K562 (cell line): ENCODE data around the genes KLHDC9, NIT1, FCGR3B and NOS1AP.

DNA sequence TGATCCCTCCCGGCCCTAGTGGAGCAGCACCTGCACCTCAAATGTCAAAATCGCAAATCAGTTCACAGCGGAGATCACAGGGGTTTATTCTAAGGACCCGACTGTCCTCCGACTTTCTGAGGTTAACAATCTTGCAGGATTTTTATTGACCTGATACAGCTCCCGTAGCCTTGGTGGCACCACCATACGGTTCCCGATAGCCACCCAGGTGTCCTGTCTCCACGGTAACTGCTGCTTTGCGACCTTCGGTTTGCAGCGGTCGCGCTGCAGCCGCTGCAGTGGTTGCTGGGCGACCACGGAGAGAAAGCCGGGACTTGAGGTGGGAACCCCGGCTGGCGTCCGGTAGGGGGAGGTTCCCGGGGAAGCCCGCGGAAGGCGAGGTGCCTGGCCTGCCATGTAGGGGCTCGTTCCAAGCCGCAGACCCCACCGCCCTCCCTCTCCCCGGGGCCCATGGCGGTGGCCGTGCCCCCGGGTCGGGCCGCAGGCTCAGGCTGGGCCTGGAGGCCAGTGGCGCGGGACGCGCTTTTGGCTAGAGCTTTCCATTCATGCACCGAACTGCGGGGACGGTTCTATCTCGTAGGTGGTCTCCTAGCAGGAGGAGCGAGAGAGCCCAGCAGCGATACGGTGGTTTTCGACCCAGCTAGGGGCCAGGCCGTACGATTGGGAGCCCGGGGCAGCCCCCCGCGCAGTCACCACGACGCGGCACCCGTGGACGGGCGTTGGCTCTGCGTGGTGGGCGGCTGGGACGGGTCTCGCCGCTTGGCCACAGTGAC, at the start of gene KLHDC9:
Gene KLHDC9 (plus strand): TSS at position 276 of the 773 bp plus-strand sequence.
- RAMPAGE, long total RNA = no peak
- RRBS = 97% methylated on average over 7 of the region's 62 CpGs
PRO-cap:
- standard = no peak
- CoPRO, capped RNA only, 2 experiments = no peak in any of the 2 experiments
- CoPRO, capped and uncapped RNA, 2 experiments = no peak in any of the 2 experiments
- CoPRO, uncapped RNA only, 2 experiments = no peak in any of the 2 experiments
CAGE:
- cytosol, long polyA plus RNA = no peak
- long polyA plus RNA = no peak
- nucleolus, long total RNA = no peak
- nucleus, long polyA plus RNA = no peak

- RAMPAGE, long total RNA = start-site peak on the minus strand at chr1:161118024-161118062, 8,222 and 6,454 reads in 2 replicates; start-site peak on the plus strand at chr1:161118098-161118109, 137 and 80 reads in 2 replicates
- RRBS = 2% methylated on average over 12 of the region's 55 CpGs
PRO-cap:
- standard = bidirectional peak, plus-strand start at chr1:161118105, minus-strand start at chr1:161118037
- CoPRO, capped RNA only, 2 experiments = peak in 2 of 2 experiments; most common plus-strand start chr1:161118105 (in 2); most common minus-strand start chr1:161118037 (in 2)
- CoPRO, capped and uncapped RNA, 2 experiments = peak in 2 of 2 experiments; most common plus-strand start chr1:161118105 (in 1); most common minus-strand start chr1:161118037 (in 2)
- CoPRO, uncapped RNA only, 2 experiments = peak in 1 of 2 experiments; most common plus-strand start chr1:161118171 (in 1); most common minus-strand start chr1:161118018 (in 1)
CAGE:
- cytosol, long polyA plus RNA = start-site peak on the minus strand at chr1:161117970-161118057, 3,921 and 3,758 reads in 2 replicates; start-site peak on the plus strand at chr1:161118101-161118146, 165 and 228 reads in 2 replicates
- long polyA plus RNA = start-site peak on the minus strand at chr1:161117970-161118057, 3,062 and 4,012 reads in 2 replicates; start-site peak on the plus strand at chr1:161118101-161118134, 64 and 214 reads in 2 replicates
- nucleolus, long total RNA = no peak
- nucleus, long polyA plus RNA = start-site peak on the minus strand at chr1:161117970-161118055, 3,456 and 4,617 reads in 2 replicates; start-site peak on the plus strand at chr1:161118112-161118159, 57 and 214 reads in 2 replicates; start-site peak on the plus strand at chr1:161118315-161118371, 68 and 54 reads in 2 replicates
Measured at GRCh38 chr1:161117856-161118823, at the start of gene NIT1. Gene NIT1 (plus strand): TSS chr1:161118105.

- RAMPAGE, long total RNA = no peak
- RRBS = no CpG with 5 or more reads among the region's 19 CpGs
PRO-cap:
- standard = no peak
- CoPRO, capped RNA only, 2 experiments = no peak in any of the 2 experiments
- CoPRO, capped and uncapped RNA, 2 experiments = no peak in any of the 2 experiments
- CoPRO, uncapped RNA only, 2 experiments = peak in 2 of 2 experiments; most common plus-strand start chr1:161171468 (in 1); most common minus-strand start chr1:161171576 (in 2)
CAGE:
- cytosol, long polyA plus RNA = no peak
- long polyA plus RNA = no peak
- nucleolus, long total RNA = no peak
- nucleus, long polyA plus RNA = no peak
Measured at GRCh38 chr1:161171086-161172294, 5.3 kb downstream of the PPOX start.

DNA sequence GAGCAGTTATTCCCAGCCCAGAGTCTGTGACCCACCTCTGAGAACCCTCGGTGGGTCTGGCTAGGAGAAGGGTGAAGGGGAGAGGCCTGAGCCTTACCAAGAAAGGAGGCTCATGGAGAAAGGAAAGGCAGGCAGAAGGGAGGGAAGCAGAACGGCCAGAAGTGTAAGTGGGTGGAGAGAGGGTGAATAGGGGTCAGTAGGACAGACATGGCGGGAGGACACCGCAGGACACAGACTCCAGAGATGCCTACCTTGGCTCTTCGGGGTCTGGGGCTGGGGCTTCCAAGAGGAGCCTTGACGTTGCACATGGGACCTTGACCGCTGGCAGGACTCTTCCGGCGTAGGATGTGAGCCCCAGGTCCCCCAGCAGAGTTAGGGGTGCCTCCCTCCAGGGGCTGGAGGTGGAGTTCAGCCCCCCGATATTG, 1.1 kb downstream of the ADAMTS4 start:
- RAMPAGE, long total RNA = no peak
- RRBS = no CpG with 5 or more reads among the region's 10 CpGs
PRO-cap:
- standard = no peak
- CoPRO, capped RNA only, 2 experiments = no peak in any of the 2 experiments
- CoPRO, capped and uncapped RNA, 2 experiments = no peak in any of the 2 experiments
- CoPRO, uncapped RNA only, 2 experiments = no peak in any of the 2 experiments
CAGE:
- cytosol, long polyA plus RNA = no peak
- long polyA plus RNA = no peak
- nucleolus, long total RNA = no peak
- nucleus, long polyA plus RNA = no peak

DNA sequence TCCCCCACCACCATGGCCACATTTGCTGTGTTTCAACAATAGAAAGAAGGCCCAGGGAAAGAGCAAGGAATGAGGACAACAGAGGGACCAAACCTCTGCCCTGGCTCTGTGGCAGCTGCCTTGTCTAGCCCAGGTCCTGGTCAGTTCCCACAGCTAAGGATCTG, 1.2 kb upstream of the NDUFS2 start:
- RAMPAGE, long total RNA = no peak
PRO-cap:
- standard = bidirectional peak, plus-strand start outside the sequence, minus-strand start at position 126 of the sequence
- CoPRO, capped RNA only, 2 experiments = no peak in any of the 2 experiments
- CoPRO, capped and uncapped RNA, 2 experiments = no peak in any of the 2 experiments
- CoPRO, uncapped RNA only, 2 experiments = no peak in any of the 2 experiments
CAGE:
- cytosol, long polyA plus RNA = no peak
- long polyA plus RNA = no peak
- nucleolus, long total RNA = no peak
- nucleus, long polyA plus RNA = no peak

DNA sequence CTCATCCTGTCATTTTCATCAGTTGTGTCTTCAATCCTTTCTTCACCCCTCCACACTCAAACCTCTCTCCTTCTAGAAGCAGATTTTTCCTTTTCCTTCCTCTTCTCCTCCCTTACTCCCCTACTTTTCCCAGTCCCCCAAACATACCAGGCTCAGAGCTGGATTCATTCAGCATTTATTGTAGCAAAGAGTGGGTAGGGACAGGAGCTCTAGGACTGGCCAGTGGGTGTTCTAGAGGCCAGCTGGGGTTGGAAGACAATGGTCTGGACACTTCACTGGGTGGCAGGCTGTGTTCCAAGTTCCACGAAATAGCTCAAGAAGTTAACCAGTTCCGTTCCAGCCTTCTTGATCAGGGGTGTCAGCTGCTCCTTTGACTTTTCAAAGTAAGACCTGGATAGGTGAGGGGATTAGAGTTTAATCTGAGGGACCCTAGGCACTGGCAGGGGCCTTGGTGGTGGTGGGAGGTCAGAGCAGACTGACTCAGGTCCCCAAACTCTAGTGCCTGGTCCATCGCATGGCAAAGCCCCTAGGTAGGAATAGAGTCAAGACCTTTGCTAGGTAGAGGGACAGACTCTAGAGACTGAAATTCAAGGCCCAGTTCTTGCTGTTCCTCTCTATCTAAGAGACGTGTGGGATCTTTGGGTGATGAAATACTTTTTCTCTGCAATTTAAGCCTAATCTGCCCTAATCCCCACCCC, 1.1 kb downstream of the APOA2 start:
- RAMPAGE, long total RNA = no peak
- RRBS = no CpG with 5 or more reads among the region's 4 CpGs
PRO-cap:
- standard = no peak
- CoPRO, capped RNA only, 2 experiments = no peak in any of the 2 experiments
- CoPRO, capped and uncapped RNA, 2 experiments = no peak in any of the 2 experiments
- CoPRO, uncapped RNA only, 2 experiments = no peak in any of the 2 experiments
CAGE:
- cytosol, long polyA plus RNA = no peak
- long polyA plus RNA = no peak
- nucleolus, long total RNA = no peak
- nucleus, long polyA plus RNA = no peak

DNA sequence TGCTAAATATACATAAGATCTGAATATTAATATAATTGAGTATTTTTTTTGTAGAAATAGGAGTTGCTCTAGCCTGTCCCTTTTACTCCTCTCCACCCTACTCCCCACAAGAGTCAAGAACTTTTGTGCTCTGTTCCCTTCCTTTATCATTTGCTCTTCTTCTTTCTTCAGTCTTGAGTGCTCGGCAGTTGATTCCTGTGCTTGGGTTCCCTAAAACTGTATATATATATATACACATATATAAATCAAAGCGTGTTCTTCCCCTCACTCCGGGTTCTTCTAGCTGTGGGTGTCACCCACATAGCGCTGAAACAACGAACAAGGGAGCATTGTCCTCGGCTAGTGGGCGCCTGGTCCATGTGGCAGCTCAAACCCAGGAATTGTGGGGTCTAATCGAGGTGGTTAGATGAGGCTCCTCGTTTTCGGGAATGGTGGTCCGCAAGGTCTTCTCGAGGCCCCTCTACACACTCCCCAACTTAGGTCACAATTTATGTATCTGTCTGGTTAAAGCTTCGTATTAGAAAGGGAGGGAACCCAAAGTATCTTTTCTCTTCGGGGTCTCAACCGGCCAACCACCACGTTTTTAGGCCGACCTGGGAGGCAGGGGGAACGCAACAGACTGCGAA, 635 bp upstream of the SDHC start:
- RAMPAGE, long total RNA = no peak
- RRBS = no CpG with 5 or more reads among the region's 19 CpGs
PRO-cap:
- standard = no peak
- CoPRO, capped RNA only, 2 experiments = no peak in any of the 2 experiments
- CoPRO, capped and uncapped RNA, 2 experiments = no peak in any of the 2 experiments
- CoPRO, uncapped RNA only, 2 experiments = no peak in any of the 2 experiments
CAGE:
- cytosol, long polyA plus RNA = no peak
- long polyA plus RNA = no peak
- nucleolus, long total RNA = no peak
- nucleus, long polyA plus RNA = no peak

GRCh38 chr1:161539666-161540615, 9.7 kb downstream of the FCGR3A start:
- RAMPAGE, long total RNA = no peak
- RRBS = no CpG with 5 or more reads among the region's 44 CpGs
PRO-cap:
- standard = bidirectional peak, plus-strand start at chr1:161540409, minus-strand start at chr1:161540035
- CoPRO, capped RNA only, 2 experiments = peak in 2 of 2 experiments; most common plus-strand start chr1:161540409 (in 2); most common minus-strand start chr1:161540087 (in 1)
- CoPRO, capped and uncapped RNA, 2 experiments = peak in 2 of 2 experiments; most common plus-strand start chr1:161540409 (in 2); most common minus-strand start chr1:161540087 (in 1)
- CoPRO, uncapped RNA only, 2 experiments = peak in 2 of 2 experiments; most common plus-strand start chr1:161540436 (in 2); most common minus-strand start chr1:161539937 (in 1)
CAGE:
- cytosol, long polyA plus RNA = no peak
- long polyA plus RNA = no peak
- nucleolus, long total RNA = no peak
- nucleus, long polyA plus RNA = no peak

DNA sequence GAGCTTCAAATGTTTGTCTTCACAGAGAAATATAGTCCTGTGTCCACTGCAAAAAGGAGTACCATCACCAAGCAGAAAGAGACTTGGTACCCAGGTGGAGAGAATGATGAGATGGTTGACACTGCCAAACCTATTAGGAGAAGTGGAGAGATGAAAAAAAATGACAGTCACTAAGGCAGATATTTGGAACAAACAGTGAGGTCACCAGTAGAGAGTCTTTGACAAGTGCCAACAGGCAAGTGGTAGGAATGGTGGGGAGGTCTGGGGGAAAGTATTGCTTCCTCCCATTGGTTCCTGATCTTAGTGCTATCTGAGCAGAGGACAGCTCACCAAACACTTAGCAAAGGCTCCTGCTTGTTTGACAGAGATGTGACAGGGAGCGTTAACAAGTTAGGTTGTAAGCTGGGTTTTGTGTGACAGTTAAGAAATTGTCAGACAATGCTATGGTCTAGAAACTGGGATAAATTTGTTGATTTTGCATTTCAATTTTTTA, 6.4 kb downstream of the FCGR3B start:
- RAMPAGE, long total RNA = no peak
- RRBS = no CpG with 5 or more reads among the region's 1 CpG
PRO-cap:
- standard = bidirectional peak, plus-strand start at position 336 of the sequence, minus-strand start at position 220 of the sequence
- CoPRO, capped RNA only, 2 experiments = peak in 2 of 2 experiments; most common plus-strand start position 336 of the sequence (in 2); most common minus-strand start position 225 of the sequence (in 2)
- CoPRO, capped and uncapped RNA, 2 experiments = peak in 2 of 2 experiments; most common plus-strand start position 336 of the sequence (in 2); most common minus-strand start position 108 of the sequence (in 1)
- CoPRO, uncapped RNA only, 2 experiments = peak in 1 of 2 experiments; most common plus-strand start position 336 of the sequence (in 1); most common minus-strand start position 217 of the sequence (in 1)
CAGE:
- cytosol, long polyA plus RNA = no peak
- long polyA plus RNA = no peak
- nucleolus, long total RNA = no peak
- nucleus, long polyA plus RNA = no peak

- RAMPAGE, long total RNA = no peak
- RRBS = no CpG with 5 or more reads among the region's 8 CpGs
PRO-cap:
- standard = no peak
- CoPRO, capped RNA only, 2 experiments = no peak in any of the 2 experiments
- CoPRO, capped and uncapped RNA, 2 experiments = no peak in any of the 2 experiments
- CoPRO, uncapped RNA only, 2 experiments = no peak in any of the 2 experiments
CAGE:
- cytosol, long polyA plus RNA = no peak
- long polyA plus RNA = no peak
- nucleolus, long total RNA = no peak
- nucleus, long polyA plus RNA = no peak
Measured at GRCh38 chr1:161630952-161631798, at the start of gene FCGR3B. Gene FCGR3B (minus strand): TSS chr1:161631176.

GRCh38 chr1:161776000-161777129, 10.2 kb downstream of the ATF6 start:
- RAMPAGE, long total RNA = no peak
- RRBS = no CpG with 5 or more reads among the region's 5 CpGs
PRO-cap:
- standard = no peak
- CoPRO, capped RNA only, 2 experiments = no peak in any of the 2 experiments
- CoPRO, capped and uncapped RNA, 2 experiments = no peak in any of the 2 experiments
- CoPRO, uncapped RNA only, 2 experiments = no peak in any of the 2 experiments
CAGE:
- cytosol, long polyA plus RNA = no peak
- long polyA plus RNA = no peak
- nucleolus, long total RNA = no peak
- nucleus, long polyA plus RNA = no peak

GRCh38 chr1:161856877-161857702, 91.0 kb downstream of the ATF6 start:
- RAMPAGE, long total RNA = no peak
- RRBS = no CpG with 5 or more reads among the region's 1 CpG
PRO-cap:
- standard = no peak
- CoPRO, capped RNA only, 2 experiments = no peak in any of the 2 experiments
- CoPRO, capped and uncapped RNA, 2 experiments = no peak in any of the 2 experiments
- CoPRO, uncapped RNA only, 2 experiments = no peak in any of the 2 experiments
CAGE:
- cytosol, long polyA plus RNA = no peak
- long polyA plus RNA = no peak
- nucleolus, long total RNA = no peak
- nucleus, long polyA plus RNA = no peak

DNA sequence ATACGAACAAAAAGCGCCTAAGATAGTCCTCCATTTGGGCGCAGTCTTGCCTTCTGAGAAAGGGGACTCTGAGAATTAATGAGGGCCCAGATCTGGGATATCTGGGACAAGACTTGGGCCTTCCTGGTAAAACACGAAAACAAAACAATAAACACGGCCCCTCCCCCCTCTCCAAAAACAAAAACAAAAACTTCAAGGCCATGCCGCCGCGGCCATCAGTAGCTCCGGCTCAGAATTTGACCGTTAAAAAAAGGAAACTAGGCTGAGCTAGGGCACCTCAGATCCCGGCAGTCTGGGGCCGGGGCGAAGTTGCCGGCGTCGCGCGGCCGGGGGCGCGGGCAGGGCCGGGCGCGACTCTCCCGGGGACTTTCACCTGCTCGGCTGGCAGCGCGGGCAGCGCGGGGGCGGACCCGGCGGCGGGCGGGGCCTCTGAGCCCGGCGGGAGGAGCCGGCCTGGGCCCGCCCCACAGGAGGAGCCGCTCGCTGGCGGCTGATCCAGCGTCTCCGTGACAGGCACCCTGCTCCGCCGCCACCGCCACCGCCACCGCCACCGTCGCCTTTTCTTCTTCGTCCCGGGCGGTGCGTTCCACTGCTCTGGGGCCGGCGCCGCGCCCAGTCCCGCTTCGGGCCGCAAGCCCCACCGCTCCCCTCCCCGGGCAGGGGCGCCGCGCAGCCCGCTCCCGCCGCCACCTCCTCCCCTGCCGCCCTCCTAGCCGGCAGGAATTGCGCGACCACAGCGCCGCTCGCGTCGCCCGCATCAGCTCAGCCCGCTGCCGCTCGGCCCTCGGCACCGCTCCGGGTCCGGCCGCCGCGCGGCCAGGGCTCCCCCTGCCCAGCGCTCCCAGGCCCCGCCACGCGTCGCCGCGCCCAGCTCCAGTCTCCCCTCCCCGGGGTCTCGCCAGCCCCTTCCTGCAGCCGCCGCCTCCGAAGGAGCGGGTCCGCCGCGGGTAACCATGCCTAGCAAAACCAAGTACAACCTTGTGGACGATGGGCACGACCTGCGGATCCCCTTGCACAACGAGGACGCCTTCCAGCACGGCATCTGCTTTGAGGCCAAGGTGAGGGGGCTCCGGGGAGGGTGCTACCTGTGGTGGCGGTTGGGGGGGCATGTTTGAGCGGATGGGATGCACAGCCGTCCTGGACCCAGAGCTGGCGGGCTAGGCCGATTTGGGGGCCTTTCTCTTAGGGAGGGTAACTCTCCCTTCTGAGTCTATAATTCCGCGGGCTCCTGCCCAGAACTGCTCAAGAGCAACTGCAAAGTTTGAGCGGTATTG, at the start of gene NOS1AP:
Gene NOS1AP (plus strand): TSS at position 467 of the 1,274 bp plus-strand sequence.
- RAMPAGE, long total RNA = no peak
- RRBS = 3% methylated on average over 43 of the region's 122 CpGs
PRO-cap:
- standard = bidirectional peak, plus-strand start at position 479 of the sequence, minus-strand start at position 379 of the sequence
- CoPRO, capped RNA only, 2 experiments = peak in 1 of 2 experiments; most common plus-strand start position 469 of the sequence (in 1); most common minus-strand start position 404 of the sequence (in 1)
- CoPRO, capped and uncapped RNA, 2 experiments = peak in 1 of 2 experiments; most common plus-strand start position 479 of the sequence (in 1); most common minus-strand start position 344 of the sequence (in 1)
- CoPRO, uncapped RNA only, 2 experiments = no peak in any of the 2 experiments
CAGE:
- cytosol, long polyA plus RNA = no peak
- long polyA plus RNA = no peak
- nucleolus, long total RNA = no peak
- nucleus, long polyA plus RNA = no peak

- RAMPAGE, long total RNA = no peak
- RRBS = no CpG with 5 or more reads among the region's 6 CpGs
PRO-cap:
- standard = no peak
- CoPRO, capped RNA only, 2 experiments = no peak in any of the 2 experiments
- CoPRO, capped and uncapped RNA, 2 experiments = no peak in any of the 2 experiments
- CoPRO, uncapped RNA only, 2 experiments = no peak in any of the 2 experiments
CAGE:
- cytosol, long polyA plus RNA = no peak
- long polyA plus RNA = no peak
- nucleolus, long total RNA = no peak
- nucleus, long polyA plus RNA = no peak
Measured at GRCh38 chr1:162072739-162073361, 3.4 kb downstream of the NOS1AP start.

DNA sequence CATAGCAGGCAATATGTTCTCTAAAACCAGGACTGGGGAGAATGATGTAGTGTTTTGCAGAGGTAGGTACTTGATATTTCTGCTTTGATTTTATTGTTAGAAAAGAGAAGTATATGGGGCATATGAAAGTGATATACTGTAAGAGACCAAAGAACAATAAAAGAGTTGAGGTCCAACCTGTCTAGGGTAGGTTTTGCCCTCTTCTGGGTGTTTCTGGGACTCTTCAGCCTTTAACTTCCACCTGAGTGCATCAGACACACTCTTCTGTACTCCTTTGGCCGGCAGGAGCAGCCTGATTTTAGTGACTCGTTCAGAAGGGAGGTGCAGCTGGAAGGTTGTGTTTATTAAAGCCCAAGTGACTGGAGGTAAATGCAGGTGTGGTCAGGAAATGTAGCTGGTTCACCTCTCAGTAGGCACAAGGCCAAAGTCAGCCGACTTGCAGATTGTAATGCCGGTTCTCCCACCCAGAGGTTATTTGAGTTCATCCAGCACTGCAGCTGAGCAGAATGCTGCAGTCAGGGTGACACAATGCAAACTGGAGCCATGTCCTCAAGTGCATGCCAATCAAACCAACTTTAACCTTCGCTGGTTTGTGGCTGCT, 91.6 kb downstream of the SPATA46 start:
- RAMPAGE, long total RNA = no peak
- RRBS = no CpG with 5 or more reads among the region's 5 CpGs
PRO-cap:
- standard = no peak
- CoPRO, capped RNA only, 2 experiments = no peak in any of the 2 experiments
- CoPRO, capped and uncapped RNA, 2 experiments = no peak in any of the 2 experiments
- CoPRO, uncapped RNA only, 2 experiments = no peak in any of the 2 experiments
CAGE:
- cytosol, long polyA plus RNA = no peak
- long polyA plus RNA = no peak
- nucleolus, long total RNA = no peak
- nucleus, long polyA plus RNA = no peak

GRCh38 chr1:162548085-162548594, 13.4 kb upstream of the UAP1 start:
- RAMPAGE, long total RNA = no peak
- RRBS = no CpG with 5 or more reads among the region's 4 CpGs
PRO-cap:
- standard = no peak
- CoPRO, capped RNA only, 2 experiments = no peak in any of the 2 experiments
- CoPRO, capped and uncapped RNA, 2 experiments = no peak in any of the 2 experiments
- CoPRO, uncapped RNA only, 2 experiments = no peak in any of the 2 experiments
CAGE:
- cytosol, long polyA plus RNA = no peak
- long polyA plus RNA = no peak
- nucleolus, long total RNA = no peak
- nucleus, long polyA plus RNA = no peak